Mesenchymal stem cell of adipose (primary cell): ENCODE measurements around a stretch of chr18.

DNA sequence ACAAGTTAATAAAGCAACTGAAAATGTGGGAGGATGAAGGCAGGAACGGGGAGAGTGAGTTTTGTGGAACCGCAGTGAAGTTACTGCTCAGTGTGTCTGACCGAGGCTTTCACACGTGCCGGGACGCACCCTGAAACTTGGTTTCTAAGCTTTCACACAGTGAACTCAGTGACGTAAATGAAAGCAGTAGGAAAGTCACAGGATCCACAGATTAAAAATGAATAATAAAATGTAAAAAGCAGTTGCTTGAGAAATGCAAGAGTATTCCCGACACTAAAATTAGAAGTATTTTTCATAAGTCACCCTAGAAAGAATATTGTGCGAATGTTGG is 32.7 kb upstream of the CHMP1B start:
- CAGE, long polyA plus RNA, result no peak

DNA sequence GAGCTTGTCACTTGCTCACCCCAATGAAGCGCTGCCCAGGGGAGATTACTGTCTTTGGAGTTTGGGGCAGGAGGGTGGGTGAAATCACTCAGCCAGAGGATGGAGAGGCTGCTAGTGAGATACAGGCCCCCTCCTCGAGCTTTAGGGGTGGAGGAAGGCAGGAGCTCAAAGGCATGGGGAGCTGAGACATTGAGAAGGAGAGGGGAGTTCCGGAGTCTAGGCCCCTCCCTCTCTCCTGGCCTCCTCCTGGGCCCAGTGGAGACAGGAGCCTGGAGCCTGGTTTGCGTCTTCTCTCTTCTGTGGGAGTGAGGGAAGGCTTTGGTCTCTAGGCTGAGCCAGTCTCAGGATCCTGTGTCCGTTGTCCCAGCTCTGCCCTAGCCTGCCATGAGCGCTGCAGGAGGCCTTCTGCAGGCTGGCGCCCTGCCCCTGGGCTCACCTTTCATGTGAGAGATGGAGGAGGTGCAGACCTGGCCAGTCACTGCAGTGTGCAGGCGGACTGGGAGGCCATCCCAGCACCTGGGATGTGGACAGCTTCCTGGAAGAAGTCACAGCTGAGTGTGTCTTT is 8.6 kb downstream of the IMPA2 start:
- CAGE, long polyA plus RNA, result no peak

- CAGE, long polyA plus RNA, result no peak
Measured at GRCh38 chr18:12258687-12259065, 4.5 kb downstream of the CIDEA start.

DNA sequence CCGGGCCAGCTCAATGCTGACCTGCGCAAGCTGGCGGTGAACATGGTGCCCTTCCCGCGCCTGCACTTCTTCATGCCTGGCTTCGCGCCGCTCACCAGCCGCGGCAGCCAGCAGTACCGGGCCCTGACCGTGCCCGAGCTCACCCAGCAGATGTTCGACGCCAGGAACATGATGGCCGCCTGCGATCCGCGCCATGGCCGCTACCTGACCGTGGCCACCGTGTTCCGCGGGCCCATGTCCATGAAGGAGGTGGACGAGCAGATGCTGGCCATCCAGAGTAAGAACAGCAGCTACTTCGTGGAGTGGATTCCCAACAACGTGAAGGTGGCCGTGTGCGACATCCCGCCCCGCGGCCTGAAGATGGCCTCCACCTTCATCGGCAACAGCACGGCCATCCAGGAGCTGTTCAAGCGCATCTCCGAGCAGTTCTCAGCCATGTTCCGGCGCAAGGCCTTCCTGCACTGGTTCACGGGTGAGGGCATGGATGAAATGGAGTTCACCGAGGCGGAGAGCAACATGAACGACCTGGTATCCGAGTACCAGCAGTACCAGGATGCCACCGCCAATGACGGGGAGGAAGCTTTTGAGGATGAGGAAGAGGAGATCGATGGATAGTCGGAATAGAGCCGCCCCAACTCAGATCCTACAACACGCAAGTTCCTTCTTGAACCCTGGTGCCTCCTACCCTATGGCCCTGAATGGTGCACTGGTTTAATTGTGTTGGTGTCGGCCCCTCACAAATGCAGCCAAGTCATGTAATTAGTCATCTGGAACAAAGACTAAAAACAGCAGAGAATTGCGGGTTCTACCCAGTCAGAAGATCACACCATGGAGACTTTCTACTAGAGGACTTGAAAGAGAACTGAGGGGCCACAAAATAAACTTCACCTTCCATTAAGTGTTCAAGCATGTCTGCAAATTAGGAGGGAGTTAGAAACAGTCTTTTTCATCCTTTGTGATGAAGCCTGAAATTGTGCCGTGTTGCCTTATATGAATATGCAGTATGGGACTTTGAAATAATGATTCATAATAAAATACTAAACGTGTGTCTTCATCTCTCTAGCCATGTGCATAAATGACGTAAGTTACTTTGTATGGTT is 17.8 kb downstream of the TUBB6 start:
- CAGE, long polyA plus RNA, result no peak

DNA sequence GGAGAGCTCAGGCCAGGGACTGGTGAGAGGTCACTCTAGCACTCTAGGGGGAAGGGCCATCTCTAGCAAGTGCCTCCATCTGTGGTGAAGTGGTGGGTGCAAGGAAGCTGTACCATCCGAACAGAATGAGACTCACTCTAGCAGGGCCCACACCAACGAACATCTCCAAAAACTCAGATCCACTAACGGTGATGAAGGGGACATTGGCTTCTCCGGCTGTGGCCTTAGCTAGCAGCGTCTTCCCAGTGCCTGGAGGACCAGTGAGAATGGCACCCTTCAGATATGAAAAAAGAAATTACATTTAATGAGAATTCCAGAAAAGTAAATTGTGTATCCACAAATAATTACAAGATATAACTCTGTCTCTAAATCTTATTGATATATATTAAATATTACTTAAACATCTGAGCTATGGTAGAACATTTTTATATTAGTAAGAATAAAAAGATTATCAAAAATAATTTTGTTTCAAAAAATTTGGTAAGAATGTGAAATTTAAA is 20.4 kb downstream of the AFG3L2 start:
- CAGE, long polyA plus RNA, result no peak

DNA sequence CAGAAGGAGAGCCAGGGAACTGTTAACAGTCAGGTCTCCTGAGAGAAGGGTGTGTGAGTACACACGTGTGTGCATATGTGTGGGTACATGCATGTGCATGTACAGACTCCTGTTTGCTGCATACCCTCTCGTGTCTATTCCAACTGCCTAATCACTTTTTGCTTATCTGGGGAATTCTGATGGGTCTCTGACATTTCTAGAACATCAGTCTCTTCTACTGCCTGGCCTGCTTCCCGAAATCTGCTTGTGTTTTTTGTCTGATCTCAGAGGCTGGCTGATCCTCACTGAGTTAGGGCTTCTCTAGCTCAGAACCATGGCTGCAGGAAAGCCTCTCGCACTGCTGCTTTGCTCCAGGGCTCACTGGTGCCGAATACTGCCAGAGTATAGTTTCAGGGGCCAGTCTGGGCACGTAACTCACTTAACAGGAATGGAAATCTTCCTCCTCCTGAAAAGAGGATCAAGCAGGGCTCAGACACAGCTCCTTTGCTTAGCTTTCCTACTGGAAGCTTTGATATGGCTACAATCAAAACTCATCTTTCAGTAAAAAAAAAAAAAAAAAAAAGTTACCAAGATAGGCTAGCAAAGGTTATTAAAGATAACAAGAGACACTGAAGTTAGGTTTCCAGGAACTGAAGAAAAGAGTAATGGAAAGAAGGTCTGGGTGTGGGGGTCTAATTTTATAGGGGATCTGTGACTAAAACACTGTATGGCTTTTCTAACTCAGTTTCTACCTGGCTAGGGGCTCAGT is 63.0 kb downstream of the PRELID3A start:
- CAGE, long polyA plus RNA, result no peak

DNA sequence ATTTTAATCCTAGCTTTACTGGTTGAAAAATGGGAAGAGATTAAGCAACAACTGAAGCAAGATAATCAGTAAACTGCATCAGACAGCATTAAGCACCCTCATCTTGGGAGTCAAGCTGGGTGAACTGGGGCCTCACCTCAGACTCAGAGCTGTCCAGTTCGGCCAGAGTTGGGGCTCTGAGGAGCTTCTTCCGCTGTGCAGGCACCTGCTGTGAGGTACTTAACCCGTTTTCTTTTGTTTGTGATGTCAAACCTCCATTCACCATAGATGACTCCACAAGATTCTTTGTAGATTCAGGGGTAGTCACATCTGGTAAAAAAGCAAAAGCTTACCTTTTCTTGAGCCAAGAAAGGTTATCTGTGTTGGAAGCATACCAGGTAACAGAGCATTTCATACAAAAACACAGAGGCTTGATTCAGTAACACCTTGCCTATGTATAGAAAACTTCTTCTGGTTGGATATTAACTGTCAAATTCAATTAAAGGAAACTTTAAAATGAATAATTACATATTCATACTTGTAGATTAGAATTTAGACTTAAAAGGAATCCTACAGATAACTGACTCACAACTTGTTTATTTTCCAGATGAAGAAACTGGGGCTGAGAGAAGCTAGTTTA is 71.9 kb downstream of the PRELID3A start:
- CAGE, long polyA plus RNA, result no peak

- CAGE, long polyA plus RNA, result no peak
Measured at GRCh38 chr18:12612601-12613282, 45.2 kb downstream of the SPIRE1 start.

DNA sequence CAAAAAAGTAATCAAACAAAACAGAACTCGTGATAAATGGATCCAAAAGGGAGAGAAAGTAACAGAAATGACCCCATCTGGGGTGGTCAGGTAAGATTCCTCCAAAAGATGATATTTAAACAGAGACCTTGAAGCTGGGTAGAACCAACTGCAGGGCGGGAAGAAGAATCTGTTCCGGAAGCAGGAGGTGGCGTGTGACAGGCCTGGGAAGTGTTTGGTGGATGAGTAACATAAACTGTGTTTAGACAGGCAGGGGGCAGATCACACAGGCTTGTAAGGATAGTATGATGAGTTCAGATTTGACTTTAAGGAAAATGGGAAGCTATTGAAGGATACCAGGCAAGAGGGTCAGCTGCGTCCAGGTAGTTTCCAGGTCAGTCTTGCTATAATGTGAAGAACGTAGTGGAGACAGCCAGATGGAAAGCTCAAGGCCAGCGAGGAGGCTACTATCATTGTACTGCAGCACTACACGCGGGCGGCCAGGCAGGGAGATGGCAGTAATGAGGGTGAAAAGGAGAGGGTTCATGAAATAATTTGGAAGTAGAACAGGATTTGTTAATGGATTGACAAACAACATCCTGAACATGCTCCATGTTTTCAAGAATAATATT is 17.2 kb downstream of the SPIRE1 start:
- CAGE, long polyA plus RNA, result no peak

GRCh38 chr18:12656529-12657363 is 1.2 kb downstream of the SPIRE1 start:
- CAGE, long polyA plus RNA, result no peak

- CAGE, long polyA plus RNA, result no peak
Measured at GRCh38 chr18:12703480-12703647, 522 bp downstream of the PSMG2 start.

DNA sequence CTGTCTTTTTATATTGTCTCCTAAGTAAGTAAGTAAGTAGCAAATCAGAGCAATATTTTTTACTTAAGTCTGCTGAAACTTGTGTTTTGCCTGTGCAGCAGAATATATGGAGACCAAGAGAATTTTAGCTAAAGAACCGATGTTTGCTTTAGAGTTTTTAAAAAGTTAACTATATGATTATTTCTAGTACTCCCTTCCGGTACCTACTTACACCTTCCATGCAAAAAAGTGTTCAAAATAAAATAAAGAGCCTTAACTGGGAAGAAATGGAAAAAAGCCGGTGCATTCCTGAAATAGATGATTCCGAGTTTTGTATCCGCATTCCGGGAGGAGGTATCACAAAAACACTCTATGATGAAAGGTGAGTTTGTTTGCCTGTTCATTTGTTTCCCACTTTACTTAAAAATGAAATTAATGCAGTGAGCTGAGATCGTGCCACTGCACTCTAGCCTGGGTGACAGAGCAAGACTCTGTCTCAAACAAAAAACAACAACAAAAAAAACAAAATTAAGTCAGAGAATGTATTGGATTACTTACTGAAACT is 17.6 kb downstream of the PSMG2 start:
- CAGE, long polyA plus RNA, result no peak

- CAGE, long polyA plus RNA, result no peak
Measured at GRCh38 chr18:12921285-12921655, 26.5 kb upstream of the SEH1L start.

GRCh38 chr18:12995456-12996110 is 4.4 kb downstream of the CEP192 start:
- CAGE, long polyA plus RNA, result no peak

DNA sequence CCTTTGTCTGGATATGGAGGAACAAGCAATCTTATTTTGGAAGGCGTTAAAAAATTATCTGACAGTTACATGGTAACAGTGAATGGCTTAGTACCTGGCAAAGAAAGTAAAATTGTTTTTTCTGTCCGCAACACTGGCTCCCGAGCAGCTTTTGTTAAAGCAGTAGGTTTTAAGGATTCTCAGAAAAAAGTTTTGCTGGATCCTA is 95.8 kb downstream of the CEP192 start:
- CAGE, long polyA plus RNA, result no peak

GRCh38 chr18:13110306-13110998 is 108.1 kb upstream of the LDLRAD4 start:
- CAGE, long polyA plus RNA, result no peak

DNA sequence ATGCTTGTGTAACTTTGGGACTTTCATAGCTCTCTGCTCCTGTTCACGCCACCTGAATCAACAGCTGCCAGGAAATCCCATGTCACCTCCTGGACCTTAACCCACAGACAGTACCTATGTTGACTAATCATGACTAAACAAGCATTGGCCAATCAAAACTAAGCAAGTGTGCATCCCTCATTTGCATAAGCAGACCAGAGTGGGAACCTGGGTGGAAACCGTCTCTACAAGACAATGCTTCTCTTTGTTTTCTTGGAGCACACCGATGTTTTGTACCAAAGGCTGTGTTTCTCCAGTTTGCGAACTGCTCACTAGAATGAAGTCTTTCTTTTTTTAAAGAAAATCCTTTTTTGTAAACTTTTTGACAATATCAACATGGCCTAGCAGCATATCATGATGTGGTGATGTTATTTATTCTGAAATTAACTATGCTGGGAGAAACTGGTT is 42.6 kb upstream of the LDLRAD4 start:
- CAGE, long polyA plus RNA, result no peak

DNA sequence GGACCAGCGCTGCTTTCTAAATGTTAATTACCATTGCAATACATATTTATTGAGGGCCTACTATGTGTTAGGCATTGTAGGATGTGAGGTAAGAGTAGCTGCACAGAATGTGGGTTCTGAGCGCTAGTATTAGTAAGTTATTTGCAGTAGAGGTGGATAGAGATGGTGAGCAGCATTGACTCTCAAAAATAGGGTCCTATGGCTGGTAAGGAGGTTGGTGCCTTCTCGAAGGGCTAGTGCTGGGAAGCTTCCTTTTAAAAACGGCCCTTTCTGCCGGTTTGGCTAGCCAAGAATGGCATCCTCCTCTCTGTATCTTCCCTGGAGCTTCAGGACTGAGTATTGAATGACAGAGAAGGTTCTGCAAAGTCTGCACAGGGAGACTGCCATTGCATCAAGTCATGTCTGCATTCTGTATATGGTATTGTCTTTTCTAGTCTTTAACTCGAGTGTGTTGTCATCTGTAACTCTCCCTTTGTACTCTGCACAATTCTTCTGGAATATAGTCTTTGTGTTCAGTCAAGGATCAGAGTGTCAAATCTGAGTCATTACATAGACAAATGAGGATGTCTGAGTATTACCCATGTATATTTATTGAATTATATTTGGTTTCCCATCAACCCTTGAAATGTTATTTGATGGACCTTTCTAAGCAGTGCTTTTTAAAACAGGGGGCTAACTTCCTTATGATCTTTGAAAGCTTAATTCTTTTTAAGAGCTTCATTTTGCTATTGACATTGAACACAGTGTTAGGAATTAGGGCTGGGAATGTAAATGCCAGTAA is 1.1 kb downstream of the LDLRAD4 start:
- CAGE, long polyA plus RNA, result no peak

- CAGE, long polyA plus RNA, result no peak
Measured at GRCh38 chr18:13284559-13285317, 66.2 kb downstream of the LDLRAD4 start.

- CAGE, long polyA plus RNA, result no peak
Measured at GRCh38 chr18:13378152-13378621, 159.6 kb downstream of the LDLRAD4 start.